ENCODE results near the genes CORT, DFFA and SRM.

DNA sequence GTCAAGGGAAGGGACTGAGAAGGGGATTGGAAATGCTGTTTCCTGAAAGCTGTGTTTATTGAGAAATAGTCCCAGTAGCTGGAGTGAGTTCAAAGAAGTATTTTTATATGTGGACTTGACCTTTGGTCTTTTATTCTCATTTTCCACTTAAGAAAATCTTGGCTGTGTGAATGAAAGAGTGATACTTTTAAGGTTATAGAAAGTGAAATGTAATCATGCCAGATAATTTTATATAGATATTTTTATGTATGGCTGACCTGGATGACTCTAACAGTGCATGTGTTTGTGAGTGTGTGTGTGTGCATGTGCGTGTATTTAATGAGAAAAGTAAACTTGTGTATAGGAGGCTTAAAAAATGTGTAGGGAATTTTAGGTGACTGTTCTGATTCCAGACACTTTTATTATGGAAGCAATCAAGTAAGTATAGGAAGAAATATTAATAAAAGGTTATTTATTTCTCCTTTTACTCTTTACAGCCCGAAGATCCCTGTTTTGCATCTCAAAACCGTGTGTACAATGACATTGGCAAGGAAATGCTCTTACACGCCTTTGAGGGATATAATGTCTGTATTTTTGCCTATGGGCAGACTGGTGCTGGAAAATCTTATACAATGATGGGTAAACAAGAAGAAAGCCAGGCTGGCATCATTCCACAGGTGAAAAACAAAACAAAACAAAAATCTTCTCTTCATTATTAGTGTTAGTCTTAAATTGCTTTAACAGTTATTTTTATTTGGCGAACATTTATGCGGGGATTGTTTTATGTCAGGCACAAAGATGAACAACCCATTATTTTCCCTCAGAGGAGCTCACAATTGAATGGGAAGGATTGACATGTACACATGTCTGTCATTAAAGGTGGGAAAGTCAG is 47.9 kb downstream of the KIF1B start:
- RRBS: no CpG with 5 or more reads among the region's 6 CpGs

DNA sequence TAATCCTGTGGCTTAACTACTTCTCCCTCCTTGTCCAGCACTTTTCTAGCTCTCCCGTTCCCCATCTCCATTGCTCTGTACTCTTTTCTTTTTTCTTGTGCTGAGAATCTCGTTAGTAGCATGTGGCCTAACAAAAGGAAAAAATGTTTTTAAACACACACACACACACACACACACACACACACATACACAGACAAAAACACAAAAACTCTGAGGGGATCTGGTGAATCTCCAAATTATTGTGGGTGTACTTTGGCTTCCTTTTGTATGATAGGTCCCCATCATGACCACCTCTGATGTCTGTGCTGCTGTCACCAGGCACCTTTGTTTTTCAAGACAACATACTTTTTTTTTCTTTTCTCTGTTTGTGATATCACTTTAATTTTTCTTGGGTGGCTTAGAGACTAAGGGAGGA is 22.2 kb upstream of the PGD start:
- RRBS: no CpG with 5 or more reads among the region's 2 CpGs

DNA sequence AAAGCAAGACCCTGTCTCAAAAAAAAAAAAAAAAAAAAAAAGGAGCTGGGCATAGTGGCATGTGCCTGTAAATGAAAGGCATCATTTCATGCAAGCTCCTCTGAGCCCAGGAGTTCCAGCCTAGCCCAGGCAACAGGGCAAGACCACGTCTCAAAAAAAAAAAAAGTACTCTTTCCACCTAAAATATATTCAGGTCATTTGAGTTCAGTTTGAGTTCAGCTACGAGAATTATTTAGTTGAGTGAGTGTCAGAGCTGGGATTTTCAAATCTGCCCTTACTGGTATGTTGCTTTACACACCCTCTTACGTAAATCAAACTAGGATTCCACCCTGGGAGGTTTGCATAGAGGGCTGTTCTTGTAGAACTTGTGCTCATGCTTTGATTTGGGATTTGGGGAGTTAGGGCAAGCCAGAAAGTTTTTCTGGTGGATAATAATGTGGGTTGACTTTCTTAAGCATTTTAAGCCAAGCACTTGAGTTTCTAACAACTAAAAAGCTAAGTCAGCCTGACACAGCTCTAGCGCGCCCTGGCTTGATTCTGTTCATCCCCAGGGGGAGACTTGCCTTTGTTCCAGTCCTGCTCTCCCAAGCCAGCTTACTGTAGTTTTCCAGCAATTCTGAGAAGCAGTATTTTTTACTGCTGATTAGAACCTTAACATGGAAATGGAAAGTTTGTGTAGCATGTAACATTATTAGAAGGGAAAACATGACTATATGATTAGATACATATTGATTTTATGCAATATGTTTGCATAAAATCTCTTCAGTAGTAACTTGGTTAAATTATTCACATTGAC is 11.2 kb upstream of the PGD start:
- RRBS: no CpG with 5 or more reads among the region's 5 CpGs

- RRBS: 52% methylated on average over 4 of the region's 21 CpGs
These were observed at the start of gene CORT for GRCh38 chr1:10449761-10450432. Gene CORT, plus strand, starts transcription at chr1:10450031.

DNA sequence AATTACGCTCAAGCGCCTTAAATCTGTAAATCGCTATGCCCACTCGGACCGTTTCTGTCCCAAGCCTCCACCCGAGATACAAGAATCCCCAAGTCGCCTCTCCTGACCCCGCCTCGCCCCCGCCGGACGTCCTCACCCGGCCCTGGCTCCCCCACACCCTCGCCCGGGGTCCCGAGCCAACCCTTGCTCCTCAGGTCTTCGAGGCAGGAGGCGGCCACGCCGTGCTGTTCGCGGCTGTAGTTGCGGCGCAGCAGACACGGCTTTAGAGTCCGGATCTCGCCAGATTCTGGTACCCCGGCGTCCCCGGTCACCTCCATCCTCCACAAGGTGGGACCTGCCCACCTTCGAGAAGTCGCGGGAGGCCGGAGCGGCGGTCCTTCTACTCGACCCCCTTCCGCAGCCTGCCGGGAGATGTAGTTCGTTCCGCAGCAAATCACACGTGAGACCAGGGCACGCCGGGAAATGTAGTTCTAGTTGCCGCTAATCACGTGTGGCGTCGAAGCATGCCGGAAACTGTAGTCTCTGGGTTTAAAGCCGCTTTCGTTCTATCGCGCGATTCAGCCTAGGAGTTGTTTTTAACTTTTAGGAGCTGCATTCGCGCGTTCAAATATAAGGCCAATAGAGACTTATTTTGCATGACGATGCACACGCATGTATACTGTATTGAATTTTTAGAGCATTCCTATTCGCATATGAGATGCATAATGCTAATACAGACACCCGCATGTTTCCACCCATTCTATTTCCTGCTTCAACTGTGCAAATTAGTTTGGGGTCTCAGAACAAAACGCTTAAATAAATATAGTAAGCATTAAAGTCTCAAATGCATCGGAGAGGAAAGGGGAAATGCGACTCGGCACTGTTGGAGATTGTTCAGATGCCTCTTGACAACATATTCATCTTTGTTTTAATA is at the start of gene DFFA:
DFFA (minus strand) TSS at position 388 of the 913 bp plus-strand sequence.
- RRBS: 2% methylated on average over 17 of the region's 65 CpGs

GRCh38 chr1:10671195-10671504 is 125.3 kb downstream of the CASZ1 start:
- RRBS: no CpG with 5 or more reads among the region's 13 CpGs

DNA sequence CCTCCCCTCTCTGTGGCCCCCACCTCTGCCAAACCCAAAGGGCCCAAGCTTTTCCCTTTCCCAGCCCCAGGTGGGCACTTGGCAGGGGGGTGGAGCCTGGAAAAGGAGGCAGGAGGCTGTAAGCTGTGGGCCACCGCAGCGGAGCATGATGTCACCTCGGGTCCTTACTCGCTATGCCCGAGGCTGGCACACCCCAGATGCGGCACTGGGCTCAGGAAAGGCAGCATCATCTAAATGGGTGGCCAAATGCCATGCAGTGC is 124.9 kb downstream of the CASZ1 start:
- RRBS: no CpG with 5 or more reads among the region's 6 CpGs

- RRBS: 86% methylated on average over 7 of the region's 21 CpGs
These were observed 118.2 kb downstream of the CASZ1 start for GRCh38 chr1:10678226-10678709.

DNA sequence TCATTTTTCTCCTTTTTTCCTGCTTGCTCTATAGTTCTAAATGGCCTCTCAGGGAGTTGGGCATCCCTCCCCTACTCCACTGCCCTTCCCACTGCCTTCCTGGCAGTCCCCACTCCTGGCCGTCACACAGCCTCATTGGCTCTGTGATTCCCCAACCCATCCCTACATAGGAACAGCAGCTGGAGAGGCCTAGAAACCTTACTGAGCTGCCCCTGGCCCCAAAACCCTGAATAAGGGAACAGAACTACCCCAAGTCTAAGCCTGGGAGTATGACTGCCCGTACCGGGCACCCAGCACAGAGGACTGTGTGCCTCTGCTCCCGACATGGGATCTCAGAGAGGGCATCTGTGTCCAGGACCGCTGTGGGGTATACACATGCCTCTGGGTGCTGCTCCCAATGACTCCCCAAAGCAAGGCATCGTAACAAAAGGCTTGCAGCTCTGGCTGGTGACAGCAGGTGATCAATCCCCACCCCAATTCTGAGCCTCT is 100.2 kb downstream of the CASZ1 start:
- RRBS: no CpG with 5 or more reads among the region's 6 CpGs

GRCh38 chr1:10723742-10724725 is 72.4 kb downstream of the CASZ1 start:
- RRBS: no CpG with 5 or more reads among the region's 19 CpGs

- RRBS: no CpG with 5 or more reads among the region's 13 CpGs
These were observed 59.8 kb downstream of the CASZ1 start for GRCh38 chr1:10736612-10737126.

DNA sequence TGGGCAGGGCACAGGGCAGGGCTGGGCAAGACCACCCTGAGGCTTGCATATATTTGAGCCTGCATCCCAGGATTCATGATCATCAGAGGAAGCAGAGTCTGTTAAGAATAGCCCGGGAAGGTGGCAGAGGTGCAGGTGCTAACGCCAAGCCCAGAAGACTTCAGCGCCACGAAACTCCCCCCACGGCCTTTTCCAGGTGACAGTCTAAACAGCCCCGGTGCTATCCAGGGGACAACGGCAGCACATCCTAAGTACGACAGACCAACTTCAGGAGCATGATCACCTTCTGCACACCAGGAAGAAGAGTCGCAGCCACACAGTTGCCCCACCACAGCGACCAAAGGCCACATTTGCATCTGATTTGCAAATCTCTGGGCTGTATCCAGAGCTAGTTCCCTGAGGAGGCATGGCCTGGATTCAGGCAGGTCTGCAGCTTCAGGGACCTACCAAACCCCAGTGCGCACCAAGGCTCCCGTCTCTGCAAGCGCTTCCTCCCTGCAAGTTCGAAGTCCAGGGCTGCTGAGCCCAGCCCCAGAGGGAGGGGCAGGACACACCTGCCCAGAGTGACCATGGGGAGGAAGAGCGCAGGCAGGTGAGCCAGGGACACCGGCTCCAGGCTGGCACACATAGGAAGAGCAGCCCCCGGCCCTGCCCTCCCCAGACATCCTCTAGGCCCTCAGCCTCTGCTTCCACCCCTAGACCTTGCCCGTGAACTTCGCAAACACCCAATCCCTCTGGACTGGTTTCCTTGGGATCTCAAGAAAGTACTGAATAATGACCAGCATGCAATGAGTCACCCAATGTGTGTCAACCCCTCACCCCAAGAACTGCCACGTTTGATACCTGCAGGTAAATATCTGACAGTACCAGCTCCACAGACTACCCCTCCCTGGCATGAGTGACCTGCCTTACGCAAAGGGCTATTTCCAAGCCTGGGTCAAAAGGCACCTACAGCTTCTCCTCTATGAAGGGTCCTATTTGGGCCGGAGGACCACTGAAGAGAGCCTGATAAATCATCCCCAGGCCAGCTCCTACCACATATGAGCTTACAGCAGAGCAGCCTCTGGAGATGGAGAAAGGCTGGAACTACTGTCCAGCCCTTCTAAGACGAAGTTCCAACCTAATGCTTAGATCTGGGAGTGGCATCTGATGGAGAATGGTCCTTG is 36.9 kb downstream of the CASZ1 start:
- RRBS: no CpG with 5 or more reads among the region's 23 CpGs

GRCh38 chr1:10778480-10779703 is 17.6 kb downstream of the CASZ1 start:
- RRBS: 5% methylated on average over 6 of the region's 40 CpGs

- RRBS: no CpG with 5 or more reads among the region's 12 CpGs
These were observed 4.6 kb downstream of the CASZ1 start for GRCh38 chr1:10791476-10792674.

GRCh38 chr1:11022145-11022838 is 9.8 kb downstream of the TARDBP start:
- RRBS: no CpG with 5 or more reads among the region's 7 CpGs

DNA sequence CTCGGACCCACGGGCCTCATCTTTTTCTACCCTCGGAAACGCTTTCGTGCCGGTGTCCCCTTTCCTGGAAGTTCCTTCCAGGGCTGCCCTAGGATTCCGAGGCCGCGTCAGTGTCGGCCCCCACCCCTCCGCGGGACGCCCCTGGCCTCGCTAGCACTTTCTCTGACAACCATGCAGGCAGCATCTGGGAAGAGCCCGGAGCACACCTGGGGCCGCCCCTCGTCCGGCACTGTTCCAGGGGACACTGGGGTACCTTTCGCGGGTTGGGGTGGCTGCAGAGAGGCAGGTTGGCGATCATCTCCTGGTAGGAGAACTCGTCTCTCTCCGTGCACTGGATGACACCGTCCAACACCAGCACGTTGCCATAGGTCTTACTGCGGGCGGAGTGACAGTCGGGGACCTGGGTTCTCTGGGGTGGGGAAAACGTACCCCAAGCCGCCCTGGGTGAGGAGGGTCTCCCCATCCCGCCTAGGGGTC is 808 bp downstream of the SRM start:
- RRBS: no CpG with 5 or more reads among the region's 31 CpGs

GRCh38 chr1:11059449-11060105 is at the start of gene SRM:
Gene SRM, minus strand, starts transcription at chr1:11060018.
- RRBS: 1% methylated on average over 51 of the region's 80 CpGs

DNA sequence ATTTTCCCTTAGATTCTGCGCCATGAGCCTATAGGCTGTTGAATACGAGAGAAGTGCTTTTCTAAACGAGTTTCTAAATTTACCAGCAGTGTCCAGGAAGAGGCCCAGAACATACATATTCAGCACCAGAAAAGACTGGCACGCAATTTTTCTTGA is 700 bp upstream of the SRM start:
- RRBS: no CpG with 5 or more reads among the region's 4 CpGs

GRCh38 chr1:11157756-11158409 is 31.3 kb upstream of the ANGPTL7 start:
- RRBS: no CpG with 5 or more reads among the region's 2 CpGs

- RRBS: no CpG with 5 or more reads among the region's 17 CpGs
These were observed 20.0 kb upstream of the DISP3 start for GRCh38 chr1:11458864-11459485.

Measured in epithelial cell of esophagus (primary cell).